Placental epithelial cell (primary cell): ENCODE data around the gene CGRRF1.

GRCh38 chr14:52641618-52642290 lies 53.6 kb downstream of the ERO1A start:
- CAGE, long polyA plus RNA, result no peak

DNA sequence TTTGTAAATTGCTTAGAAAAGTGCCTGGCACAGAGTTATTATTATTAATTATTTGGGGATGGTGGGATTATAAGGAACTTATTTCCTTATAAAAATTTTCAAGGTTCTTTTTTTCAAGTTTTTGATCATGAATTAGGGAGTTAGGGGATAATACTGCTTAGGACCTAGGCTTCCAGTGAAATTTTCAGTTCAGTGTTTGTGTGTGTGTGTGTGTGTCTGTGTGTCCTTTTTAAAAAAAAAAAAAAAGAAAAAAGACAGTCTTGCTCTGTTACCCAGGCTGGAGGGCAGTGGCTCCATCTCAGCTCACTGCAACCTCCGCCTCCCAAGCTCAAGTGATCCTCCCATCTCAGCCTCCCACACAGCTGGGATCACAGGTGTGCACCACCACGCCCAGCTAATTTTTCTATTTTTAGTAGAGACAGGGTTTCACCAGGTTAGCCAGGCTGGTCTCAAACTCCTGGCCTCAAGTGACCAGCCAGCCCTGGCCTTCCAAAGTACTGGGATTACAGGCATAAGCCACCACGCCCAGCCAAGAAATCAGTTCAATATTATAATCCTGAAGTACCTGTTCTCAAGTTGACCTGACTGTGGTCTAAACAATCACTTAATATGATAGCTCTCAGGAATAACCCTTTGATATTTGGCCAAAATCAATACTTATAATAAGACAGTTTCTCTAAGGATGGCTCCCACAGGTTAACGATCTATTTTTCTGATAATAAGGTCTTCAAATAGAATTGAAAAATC lies 35.6 kb downstream of the ERO1A start:
- CAGE, long polyA plus RNA, result no peak

DNA sequence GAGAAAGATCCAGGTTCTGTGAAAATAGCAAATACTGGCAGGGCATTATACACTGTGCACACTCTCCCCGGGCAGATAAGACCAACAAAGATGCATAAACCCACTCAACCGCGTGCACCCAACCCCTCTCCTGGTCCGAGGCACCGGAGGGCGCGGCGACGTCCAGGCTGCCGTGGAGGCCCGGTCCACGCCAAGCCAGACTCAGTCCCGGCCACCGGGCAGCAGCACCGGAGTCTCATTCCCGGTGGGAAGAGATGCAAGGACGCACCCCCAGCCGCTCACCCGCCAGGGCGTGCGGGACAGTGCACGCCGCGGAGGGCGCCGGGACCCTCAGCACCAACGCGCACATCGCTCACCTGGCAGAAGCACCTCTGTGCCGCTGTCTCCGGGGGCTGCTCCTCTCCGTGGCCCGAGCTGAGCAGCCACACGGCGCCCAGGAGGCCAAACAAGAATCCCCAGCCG lies 315 bp downstream of the ERO1A start:
- CAGE, long polyA plus RNA, result no peak

- CAGE, long polyA plus RNA, result no peak
Measured at GRCh38 chr14:52741620-52742182, 11.7 kb downstream of the STYX start.

- CAGE, long polyA plus RNA, result no peak
Measured at GRCh38 chr14:52845170-52845489, 53.7 kb upstream of the GNPNAT1 start.

GRCh38 chr14:53042340-53043098 lies 91.7 kb upstream of the FERMT2 start:
- CAGE, long polyA plus RNA, result no peak

- CAGE, long polyA plus RNA, result no peak
Measured at GRCh38 chr14:53131781-53132401, 21.2 kb downstream of the DDHD1 start.

DNA sequence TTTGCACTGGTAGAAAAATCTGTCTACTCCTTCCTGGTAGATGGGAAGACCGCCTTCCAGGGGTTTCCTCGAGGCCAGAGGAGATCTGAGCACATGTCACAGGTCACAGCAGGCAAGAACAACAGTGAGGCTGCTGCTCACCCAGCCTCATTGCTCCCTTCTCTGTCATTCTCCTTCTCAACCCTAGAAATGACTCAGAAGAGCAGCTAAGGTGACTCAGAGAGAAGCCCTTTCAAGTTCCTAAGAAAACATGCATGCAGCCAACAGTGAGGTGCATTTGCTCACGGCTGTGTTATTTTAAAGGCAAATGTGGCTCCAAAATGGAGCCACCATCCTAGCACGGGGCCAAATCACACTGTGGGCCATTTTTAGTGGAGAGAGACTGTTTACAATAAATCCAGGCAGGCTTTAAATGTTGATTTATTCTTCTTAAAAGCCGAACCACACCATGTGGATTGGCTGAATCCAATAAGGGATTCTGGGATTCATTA lies 143.2 kb upstream of the CDKN3 start:
- CAGE, long polyA plus RNA, result no peak

- CAGE, long polyA plus RNA, result no peak
Measured at GRCh38 chr14:54509188-54510018, at the start of gene CGRRF1. TSS of gene CGRRF1 (plus strand) at chr14:54509906.

DNA sequence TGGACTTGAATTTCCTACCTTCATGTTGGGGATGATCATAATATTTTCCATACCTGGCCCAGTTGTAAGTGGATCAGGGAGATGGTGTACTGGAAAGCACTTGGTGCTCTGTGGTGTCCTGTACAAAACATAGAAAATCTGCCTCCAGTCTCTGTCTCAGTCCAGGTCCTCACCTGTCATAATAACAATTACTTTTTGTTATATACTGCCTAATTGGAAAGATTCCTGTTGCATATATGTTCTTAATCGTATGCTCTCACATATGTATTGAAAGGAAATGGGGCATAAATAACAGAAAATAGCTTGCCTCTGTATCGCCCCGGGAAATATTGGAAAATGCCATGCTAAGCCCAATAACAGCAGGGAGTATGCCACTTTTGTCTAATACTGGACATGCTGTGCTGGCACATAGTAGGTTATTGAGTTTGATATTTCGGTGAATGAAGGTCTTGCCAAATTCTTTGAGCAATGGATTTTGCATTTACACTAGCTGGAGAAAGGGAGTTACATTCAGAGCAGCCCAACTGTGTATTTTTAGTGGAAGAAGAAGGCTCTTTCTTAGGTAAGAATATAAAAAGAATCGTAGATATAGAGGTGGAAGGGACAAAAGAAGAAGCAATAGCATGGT lies 41.4 kb downstream of the SAMD4A start:
- CAGE, long polyA plus RNA, result no peak

GRCh38 chr14:54650883-54651231 lies 83.9 kb downstream of the SAMD4A start:
- CAGE, long polyA plus RNA, result no peak

DNA sequence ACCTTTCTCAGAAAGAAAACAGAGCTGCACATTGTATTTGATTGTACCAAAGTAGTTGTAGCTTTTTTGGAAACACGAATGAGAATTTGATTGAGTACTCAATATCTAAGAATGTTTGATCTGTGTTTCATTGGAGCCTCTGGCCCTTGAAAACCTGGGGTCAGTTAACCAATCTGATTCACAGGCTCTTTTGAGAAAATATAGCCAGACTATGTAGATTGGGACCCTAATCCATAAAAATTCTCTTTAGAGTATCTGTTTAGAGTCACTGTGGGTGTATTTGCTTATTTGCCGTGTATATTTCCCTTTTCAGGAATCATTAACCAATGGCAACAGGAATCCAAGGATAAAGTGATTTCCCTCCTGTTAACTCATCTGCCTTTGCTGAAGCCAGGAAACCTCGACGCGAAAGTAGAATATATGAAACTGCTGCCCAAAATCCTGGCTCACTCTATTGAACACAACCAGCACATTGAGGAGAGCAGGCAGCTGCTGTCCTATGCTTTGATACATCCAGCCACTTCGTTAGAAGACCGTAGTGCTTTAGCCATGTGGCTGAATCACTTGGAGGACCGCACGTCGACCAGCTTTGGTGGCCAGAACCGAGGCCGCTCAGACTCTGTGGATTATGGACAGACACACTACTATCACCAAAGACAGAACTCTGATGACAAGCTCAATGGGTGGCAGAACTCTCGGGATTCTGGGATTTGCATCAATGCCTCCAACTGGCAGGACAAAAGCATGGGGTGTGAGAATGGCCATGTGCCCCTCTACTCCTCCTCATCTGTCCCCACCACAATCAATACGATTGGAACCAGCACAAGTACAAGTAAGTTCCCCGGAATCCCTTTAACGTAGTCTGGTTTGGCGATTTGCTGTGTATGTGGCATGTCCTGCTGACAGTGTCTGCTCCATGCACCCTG lies 135.1 kb downstream of the SAMD4A start:
- CAGE, long polyA plus RNA, result no peak

- CAGE, long polyA plus RNA, result no peak
Measured at GRCh38 chr14:54712323-54713289, 145.7 kb downstream of the SAMD4A start.

- CAGE, long polyA plus RNA, result no peak
Measured at GRCh38 chr14:55060622-55061249, 9.3 kb downstream of the MAPK1IP1L start.

GRCh38 chr14:55077025-55077606 lies 25.7 kb downstream of the MAPK1IP1L start:
- CAGE, long polyA plus RNA, result no peak

DNA sequence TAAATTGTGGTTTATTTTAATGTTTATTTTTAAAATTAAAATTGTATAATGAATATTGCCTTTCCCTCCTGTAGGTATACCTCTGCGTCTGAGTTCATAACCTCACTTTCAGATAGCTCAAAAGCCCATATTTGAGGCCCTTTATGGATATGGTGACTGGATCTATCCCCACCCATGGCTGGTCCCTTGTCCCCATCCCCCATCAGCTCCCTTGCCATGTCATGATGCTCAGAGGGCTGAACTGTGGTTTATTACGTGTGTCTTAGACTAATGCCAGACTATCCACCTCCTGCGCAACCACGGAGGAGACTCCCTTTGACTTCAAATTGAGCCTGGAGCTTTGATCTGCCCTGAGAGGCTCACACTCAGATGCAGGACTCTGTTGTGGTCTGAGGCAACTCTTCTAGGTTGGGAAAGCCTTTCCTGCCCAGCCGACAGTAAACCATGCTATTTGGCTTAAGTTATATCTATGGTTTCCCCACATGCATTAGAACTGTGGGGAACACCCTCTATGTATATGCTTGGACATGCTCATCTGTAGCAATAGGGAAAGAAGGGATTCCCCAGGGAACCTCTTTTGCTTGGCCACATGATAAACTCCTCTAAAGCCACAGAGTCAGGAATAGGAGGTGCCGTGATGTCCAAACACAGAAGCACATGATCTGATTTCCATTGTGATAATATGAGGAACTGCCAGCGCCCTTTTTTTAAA lies 11.3 kb upstream of the LGALS3 start:
- CAGE, long polyA plus RNA, result no peak

- CAGE, long polyA plus RNA, result no peak
Measured at GRCh38 chr14:55137326-55137928, 8.4 kb downstream of the LGALS3 start.

DNA sequence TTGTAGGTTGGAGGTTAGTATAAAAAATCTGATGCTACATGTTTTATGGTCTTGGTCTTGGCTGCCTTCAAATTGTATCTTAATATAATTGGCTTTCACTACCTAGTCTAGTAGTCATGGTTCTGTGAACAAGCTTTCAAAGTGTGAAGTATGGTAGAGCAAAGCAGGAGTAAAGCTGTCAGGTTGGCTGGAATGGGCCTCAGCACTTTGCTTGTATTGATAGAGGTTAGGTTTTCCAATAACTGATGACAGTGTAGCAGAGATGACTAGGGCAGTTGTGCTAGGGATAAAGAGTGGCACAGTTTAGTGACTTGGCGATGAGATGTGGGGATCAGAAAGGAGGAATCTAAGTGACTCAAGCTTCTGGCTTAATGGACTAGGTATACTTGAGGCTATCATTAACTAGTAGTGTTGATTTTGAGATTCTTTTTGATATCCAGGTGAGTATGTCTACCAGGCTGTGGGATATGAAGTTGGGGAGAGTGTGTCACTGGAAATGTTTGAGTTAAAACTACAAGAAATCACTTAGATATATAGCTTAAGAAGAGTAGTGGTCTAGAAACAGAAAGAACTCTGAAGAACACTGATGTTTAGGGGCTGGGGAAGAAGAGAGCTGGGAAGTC lies 65.5 kb downstream of the ATG14 start:
- CAGE, long polyA plus RNA, result no peak

DNA sequence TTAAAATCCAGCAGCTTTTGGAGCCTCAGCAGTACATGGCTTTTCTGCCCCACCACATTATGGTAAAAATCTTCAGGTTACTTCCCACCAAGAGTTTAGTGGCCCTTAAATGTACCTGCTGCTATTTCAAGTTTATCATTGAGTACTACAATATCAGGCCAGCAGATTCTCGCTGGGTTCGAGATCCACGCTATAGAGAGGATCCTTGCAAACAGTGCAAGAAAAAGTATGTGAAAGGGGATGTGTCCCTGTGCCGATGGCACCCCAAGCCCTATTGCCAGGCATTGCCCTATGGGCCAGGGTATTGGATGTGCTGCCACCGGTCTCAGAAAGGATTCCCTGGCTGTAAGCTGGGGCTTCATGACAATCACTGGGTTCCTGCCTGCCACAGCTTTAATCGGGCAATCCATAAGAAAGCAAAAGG lies 59.5 kb downstream of the ATG14 start:
- CAGE, long polyA plus RNA, result no peak

DNA sequence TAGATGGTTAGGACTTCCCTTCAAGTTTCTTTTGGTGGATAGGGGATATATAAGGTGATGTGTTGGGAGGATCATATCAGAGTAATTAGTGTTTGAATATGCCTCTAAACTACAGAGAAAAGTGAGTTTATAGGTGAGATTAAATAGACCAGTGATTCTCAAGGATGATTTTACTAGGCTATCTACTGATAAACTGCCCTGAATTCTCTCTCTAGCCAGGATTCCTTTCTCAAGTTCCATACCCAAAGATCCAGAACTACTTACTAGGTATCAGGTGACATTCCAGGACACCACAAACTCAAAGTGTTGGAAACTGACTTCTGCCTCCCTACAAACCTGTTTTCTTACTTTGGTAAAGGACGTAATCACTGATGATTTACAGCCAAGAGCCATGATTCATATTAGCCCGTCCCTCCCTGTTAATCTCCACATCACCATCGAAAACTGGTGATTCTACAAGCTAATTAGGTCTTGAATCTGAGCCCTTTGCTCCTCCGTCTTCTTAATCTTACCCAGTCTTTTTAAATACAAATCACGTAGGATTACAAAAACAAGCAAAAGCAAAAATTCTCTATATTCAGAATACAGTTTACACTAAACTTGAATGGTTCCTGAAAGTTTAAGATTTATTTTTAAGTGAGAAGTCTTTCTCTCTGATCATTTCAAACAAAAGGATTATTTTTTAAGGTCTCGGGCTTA lies 1.0 kb upstream of the ATG14 start:
- CAGE, long polyA plus RNA, result no peak